HEK293 (cell line): ENCODE measurements around the gene GBE1.

GRCh38 chr3:72255730-72256620 lies 471.0 kb upstream of the PROK2 start:
- PRO-cap, result unidirectional peak, plus-strand start at chr3:72256019
- RRBS, 2 experiments, result no CpG with 5 or more reads among the region's 16 CpGs

DNA sequence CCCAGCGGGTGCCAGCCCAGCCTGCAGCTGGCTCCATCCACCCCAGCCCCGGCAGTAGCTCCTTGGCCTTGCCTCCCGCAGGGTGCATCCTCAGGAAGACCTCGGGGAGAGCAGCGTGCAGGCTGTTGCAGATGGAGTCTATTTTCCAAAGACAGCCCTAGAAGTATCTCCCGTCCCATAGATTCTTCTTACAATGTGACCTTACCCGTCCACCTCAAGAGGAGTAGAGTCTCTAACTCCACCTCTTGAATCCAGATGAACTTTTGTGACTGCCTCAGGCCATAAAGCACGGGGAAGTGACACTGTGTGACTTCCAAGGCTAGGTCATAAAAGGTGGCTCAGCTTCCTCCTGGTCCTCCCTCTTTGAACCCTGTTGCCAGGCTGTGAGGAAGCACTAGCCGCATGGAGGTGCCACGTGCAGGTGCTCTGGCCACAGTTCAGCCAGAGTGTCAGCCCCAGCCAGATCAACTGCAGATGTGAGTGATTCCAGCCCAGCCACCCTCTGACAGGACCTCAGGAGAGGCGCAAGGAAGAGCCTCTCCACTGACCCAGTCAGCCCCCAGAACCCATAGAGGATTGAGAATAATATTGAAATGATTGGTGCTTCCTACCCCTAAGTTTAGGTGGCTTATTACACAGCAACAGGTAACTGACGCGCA lies 531.4 kb downstream of the SHQ1 start:
- PRO-cap, result no peak
- RRBS, 2 experiments, result no CpG with 5 or more reads among the region's 13 CpGs

DNA sequence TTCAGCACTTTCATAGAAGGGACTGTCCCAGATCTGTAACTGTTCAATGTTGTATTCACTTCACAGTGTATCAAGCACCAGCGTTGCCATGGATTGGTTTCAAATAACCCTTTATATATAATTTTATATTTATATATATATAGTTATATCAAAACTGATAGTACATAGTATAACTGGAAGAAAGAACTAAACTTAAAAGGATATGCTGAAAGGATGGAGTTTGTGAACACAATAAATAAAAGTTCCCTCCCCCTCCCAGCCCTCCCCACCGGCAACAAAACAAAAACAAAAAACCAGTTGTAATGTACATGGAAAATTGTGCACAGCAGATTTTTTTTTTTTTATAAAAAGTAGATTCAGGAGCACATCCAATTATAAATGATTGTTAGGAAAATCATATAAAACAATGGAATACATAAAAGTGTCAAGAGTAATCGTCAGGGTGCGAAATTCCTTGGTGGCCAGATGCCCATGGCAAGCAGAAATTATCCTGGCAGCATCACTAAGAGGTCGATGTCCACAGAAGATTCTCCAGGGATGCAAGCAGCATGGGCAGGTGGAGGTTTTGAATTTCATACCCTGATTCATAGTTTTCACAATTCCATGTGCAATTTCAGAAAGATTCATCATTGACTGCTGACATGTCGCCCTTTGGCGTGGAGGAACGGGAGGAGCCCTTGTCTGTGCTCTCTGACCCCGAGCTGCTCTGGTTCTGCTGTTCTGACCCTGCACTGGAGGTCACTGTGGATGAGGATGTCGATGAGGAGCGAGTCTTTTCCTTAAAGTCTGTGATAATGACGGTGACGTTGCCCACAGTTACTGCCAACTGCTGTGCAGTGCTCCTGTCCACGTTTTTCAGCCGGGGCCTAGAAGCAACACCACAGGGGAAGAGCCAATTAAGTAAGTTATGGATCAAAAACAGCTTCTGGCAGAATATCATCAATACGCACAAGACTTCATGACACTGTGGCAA lies 470.2 kb downstream of the SHQ1 start:
- PRO-cap, result no peak
- RRBS, 2 experiments, result no CpG with 5 or more reads among the region's 16 CpGs

DNA sequence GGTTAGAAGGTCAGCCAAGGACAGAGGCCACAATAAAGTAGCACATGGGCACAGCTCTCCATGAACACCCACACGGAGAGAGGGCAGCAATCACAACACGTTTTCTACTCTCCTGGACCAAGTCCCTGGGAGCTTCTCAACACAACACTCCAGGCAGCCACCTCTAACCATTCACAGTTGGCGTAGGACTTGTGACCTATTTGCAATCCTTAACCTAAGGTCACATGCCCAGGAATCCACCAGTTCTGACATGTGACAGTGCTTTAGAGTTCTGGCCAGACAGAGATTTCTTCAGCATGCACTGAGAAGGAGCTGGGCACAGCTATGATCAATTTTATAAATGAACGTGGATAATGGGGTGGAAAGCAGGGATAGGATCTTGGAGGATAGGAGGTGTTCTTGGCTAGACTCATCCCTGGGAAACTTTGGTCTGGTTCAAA lies 280.7 kb downstream of the SHQ1 start:
- PRO-cap, result no peak
- RRBS, 2 experiments, result no CpG with 5 or more reads among the region's 4 CpGs

- PRO-cap, result no peak
- RRBS, 2 experiments, result no CpG with 5 or more reads among the region's 7 CpGs
These were observed 477 bp upstream of the GXYLT2 start for GRCh38 chr3:72887332-72887805.

- PRO-cap, result no peak
- RRBS, 2 experiments, result no CpG with 5 or more reads among the region's 4 CpGs
These were observed 60.8 kb downstream of the PDZRN3 start for GRCh38 chr3:73563798-73564524.

- PRO-cap, result no peak
- RRBS, 2 experiments, result no CpG with 5 or more reads among the region's 7 CpGs
These were observed 55.2 kb downstream of the PDZRN3 start for GRCh38 chr3:73569385-73570017.

DNA sequence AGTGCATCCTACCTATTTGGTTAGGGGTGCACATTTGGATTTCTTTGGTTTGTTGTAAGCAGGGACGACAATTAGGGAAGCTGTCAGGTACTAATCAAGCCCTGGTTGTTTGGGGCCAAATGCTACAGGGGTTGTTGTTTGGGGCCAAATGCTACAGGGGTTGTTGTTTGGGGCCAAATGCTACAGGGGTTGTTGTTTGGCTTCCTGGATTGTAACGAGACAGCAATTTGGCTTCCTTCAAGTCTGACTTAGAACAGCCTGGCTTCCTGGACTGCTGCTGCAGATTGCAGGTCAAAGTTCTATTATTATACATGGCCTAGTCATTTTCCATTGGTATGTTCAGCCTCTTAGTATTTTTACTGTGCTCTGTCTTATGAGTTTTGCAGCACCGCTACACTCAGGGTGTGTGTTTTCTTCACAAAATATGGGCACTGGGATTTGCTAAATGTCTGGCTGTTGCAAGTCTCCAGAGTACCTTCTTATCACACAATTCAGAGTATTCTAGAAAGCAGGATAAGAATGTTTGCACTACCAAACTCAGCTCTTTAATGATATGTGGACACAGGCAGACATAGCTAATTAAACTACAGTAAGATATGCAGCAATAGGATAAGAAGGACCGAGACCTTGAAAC lies 202.9 kb upstream of the PDZRN3 start:
- PRO-cap, result no peak
- RRBS, 2 experiments, result no CpG with 5 or more reads among the region's 4 CpGs

GRCh38 chr3:75575255-75575533 lies 88.9 kb upstream of the FRG2C start:
- PRO-cap, result no peak
- RRBS, 2 experiments, result no CpG with 5 or more reads among the region's 9 CpGs

GRCh38 chr3:75671641-75672988 lies 8.0 kb downstream of the FRG2C start:
- PRO-cap, result bidirectional peak, plus-strand start at chr3:75672659, minus-strand start at chr3:75672607
- RRBS, 2 experiments, result 4 to 9% methylated on average over 9 to 14 of the region's 75 CpGs

DNA sequence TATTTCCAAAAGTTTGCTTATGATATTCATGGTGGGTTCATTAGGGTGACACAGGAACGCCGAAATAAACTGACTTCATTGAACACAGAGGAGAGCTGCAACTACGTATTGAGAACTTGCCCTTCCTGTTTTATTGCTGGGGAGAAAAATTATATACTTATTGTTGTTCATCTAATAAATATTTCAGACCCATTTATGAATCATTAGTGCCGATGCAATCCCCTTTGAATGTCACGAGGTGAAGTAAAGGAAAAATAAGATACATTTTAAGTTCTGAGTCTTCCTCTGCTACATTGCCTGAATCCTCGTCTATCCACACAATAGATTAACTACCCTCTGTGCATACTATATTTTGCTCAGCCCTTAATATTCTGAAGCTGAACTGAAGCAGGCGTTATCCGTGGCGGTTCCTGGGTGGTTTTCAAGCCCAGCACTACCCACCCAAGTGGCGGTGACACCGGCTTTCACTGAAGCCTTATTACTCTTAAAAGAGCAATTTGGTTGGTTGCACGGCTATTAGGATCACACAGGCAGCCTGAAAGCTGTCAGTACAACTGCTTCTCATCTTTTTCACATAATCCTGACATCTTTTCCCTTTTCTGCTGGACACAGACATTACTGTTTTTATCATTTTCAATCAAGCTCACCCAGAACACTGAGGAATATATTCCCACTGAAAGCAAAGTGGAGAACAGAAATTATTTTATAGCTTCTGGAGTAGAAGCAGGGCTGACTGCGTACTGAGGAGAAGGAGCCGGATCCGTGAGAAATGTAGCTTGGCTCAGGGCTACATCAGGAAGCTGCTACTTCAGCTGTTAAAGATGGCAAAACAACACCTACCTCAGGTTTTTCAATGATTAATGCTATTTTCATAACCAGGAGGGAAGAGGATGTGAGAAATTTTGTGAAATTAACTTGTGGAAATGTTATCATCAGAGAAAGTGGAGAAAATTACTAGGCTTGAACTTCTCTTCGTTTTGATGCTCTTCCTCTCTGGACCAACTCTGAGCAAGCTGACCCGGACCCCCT lies 525.3 kb upstream of the ZNF717 start:
- PRO-cap, result no peak
- RRBS, 2 experiments, result no CpG with 5 or more reads among the region's 17 CpGs

- PRO-cap, result no peak
- RRBS, 2 experiments, result no CpG with 5 or more reads among the region's 3 CpGs
These were observed 971.0 kb downstream of the ROBO1 start for GRCh38 chr3:78796790-78797281.

GRCh38 chr3:78843987-78844790 lies 923.6 kb downstream of the ROBO1 start:
- PRO-cap, result no peak
- RRBS, 2 experiments, result no CpG with 5 or more reads among the region's 6 CpGs

DNA sequence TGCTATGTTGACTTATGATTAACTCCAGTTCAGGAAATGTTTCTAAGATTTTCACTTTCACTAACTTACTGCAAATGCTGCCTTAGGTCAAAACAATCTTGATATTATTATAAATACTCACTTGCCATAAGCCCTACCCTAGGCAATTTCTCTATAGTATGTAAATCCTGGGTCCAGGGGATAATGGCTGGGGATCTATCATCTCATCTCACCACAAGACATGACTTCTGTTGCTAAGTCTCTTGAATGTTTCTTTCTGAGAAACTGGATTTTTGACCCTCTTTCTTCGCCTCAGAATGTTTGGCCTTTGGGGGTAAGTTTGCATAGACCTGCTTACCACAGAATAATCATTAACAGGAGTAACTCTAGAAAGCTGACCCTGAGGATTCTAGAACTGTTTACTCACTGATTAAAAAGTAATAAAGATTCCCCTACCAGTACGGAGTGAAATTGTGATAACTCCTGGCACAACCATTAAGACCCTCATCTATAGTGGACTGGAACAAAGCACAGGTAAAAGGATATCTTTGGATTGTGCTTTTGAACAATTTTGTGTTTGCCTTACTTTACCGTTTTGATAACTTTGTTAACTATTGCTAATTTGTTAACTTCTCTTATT lies 767.9 kb downstream of the GBE1 start:
- PRO-cap, result no peak
- RRBS, 2 experiments, result no CpG with 5 or more reads among the region's 3 CpGs

DNA sequence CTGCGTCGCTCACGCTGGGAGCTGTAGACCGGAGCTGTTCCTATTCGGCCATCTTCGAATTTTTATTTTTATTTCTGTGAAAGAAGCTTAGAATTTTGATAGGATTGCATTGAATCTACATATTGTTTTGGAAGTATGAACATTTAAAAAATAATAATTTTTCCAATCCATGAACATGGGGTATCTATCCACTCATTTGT lies 704.2 kb downstream of the GBE1 start:
- PRO-cap, result no peak
- RRBS, 2 experiments, result no CpG with 5 or more reads among the region's 6 CpGs

DNA sequence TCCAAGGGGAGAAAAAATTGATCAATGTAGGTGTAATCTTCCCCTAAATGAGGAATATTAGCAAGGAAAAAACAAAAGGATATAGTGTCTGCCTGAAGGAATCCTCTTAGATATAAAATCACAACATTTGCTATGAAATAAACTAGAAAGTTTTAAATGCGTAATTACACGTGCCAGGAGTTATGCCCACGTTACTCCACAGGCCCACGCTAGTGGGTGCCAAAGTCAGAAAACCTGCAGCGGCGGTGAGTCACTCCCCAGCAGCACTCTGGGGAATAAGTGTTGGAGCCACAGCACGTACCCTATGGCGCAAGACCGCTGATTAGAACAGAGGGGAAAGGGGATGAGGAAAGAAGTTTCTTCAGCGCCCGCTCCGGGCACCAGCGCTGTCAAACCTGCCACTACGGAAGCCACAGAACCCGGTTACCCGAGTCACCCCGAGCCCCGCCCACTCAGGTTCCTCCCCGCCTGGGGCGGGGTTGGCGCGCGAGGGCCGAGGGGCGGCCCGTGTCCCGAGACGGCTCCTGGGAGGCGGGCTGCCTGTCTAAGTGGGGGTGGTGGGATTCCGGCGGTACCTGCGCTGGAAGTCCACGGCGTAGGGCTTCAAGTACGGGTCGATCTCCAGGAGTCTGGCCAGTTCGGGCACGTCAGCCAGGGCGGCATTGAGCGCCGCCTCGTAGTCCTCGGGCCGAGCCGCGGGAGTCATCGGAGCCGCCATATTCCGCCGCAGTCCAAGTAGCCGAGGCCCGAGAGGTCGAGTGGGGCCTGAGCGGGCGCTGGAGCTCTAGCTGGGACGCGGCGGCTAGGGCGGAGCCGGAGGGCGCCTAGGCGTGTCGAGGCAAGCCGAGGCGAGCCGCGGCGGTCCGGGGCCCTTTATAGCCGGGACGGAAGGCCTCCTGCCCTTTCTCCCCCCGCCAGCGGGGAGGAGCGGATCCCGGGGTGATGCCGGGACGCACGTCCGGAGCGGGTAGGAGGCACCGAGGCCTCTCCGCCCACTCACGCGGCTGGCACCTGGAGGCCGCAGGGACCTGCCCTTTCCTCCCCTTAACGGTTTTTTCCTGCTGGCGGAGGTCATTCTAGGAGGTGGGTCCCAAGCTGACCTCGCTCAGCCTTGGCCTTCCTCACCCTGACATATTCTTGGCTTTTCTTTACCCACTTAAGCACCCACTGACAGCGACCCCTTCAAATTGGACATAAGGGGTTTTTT lies at the start of gene GBE1:
Gene GBE1, minus strand, starts transcription at position 846 of the 1,207 bp plus-strand sequence.
- PRO-cap, result bidirectional peak, plus-strand start at position 266 of the sequence, minus-strand start at position 221 of the sequence; bidirectional peak, plus-strand start at position 585 of the sequence, minus-strand start at position 397 of the sequence
- RRBS, 2 experiments, result under 1 to 1% methylated on average over 20 of the region's 89 CpGs

DNA sequence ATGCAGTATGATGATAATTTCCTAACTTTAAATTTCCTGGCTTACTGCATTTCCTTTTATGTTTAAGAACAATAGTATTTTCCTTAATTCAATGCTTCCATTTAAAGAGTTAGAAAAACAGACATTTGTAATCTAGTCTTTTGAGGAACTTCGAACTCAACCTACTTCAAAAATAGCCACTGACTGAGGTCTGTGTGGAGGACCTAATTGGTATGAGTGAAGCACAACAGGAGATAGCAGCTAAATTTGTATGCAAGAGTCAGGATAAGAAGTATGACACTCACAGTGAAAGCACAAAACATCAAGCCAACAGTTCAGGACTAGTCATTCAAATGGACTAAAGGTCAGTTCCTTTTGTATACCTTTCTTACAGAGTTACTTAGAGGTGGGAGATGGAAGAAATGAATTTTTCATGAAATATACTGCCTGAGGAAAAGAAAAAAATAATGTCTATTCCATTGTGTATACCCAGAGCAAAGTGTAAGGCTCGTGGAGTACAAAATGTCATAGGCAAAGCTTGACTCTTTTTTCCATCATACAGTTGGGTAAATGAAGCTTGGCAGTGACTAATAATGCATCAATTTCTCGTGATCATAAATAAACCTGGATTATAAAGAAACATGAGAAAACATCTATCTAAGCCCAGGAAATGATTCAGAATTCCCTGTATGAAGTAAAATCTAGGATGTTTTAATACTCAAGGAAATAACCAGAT lies 1005.3 kb upstream of the CADM2 start:
- PRO-cap, result no peak
- RRBS, 2 experiments, result no CpG with 5 or more reads among the region's 3 CpGs

DNA sequence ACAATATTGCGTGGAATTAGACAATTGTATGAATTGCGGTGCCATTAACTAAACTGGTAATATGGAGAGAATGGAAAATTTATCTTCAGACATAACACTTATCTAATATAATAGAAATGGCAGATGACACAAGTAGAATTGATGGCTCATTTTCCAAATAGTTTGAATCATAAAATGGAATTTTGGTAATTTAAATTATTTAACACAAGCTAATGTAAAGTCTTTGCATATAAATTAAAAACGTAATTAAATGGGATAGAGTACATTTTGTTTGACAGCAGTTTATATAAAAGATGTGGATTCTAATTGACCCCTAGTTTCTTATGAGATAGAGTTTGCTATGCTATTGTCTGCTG lies 716.1 kb upstream of the CADM2 start:
- PRO-cap, result no peak
- RRBS, 2 experiments, result no CpG with 5 or more reads among the region's 3 CpGs

GRCh38 chr3:84304050-84304998 lies 654.5 kb upstream of the CADM2 start:
- PRO-cap, result no peak
- RRBS, 2 experiments, result no CpG with 5 or more reads among the region's 15 CpGs

- PRO-cap, result no peak
- RRBS, 2 experiments, result no CpG with 5 or more reads among the region's 69 CpGs
These were observed 545.8 kb downstream of the CADM2 start for GRCh38 chr3:85504230-85505423.